Frontal cortex (tissue), 2 donors: ENCODE measurements around the gene CENPM.

GRCh38 chr22:41862581-41863318, 29.8 kb downstream of the SREBF2 start:
- RAMPAGE, long total RNA, result no peak

DNA sequence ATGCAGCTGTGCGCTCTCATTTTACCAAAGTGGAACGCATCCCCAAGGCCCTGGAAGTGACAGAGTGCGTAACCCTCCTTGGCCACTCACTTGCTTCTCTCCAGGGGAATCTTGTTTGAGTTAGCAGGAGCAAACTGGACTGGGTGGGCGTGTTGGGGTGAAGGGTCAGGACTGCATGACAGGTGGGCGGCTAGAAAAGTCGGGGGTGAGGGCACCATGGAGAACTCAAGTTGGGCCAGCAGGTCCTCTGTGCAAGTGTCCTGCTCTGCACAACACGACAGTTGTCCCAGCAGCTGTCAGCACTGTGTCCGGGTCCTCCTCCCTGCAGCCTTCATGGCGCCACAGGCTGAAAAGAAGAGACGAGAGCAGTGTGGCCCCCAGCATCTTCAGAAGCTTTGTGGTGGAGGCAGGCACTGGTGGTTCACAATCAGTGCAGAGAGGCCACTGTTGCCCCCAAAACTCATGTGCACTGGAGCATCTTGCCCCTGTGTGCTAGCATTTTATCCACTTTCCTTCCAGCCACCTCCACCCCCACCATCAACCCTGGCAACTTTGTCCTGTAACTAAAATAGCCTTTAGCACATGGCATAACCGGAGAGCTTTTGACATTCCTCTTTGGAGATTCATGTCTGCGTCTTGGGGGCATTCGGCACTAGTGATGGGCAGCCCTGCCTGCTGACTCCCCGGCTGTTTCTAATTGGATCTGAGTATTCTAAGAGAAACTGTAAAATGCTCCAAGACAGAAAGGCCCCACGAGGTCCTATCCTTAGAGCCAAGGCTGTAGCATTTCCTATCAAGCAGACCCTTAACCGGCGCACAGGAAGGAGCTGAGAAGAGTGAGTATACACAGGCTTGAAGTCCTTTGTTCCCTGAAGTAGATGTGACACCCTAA, 15.9 kb downstream of the SHISA8 start:
- RAMPAGE, long total RNA, result no peak

- RAMPAGE, long total RNA, result no peak
Observed at GRCh38 chr22:41899851-41900605, 14.8 kb downstream of the SHISA8 start.

DNA sequence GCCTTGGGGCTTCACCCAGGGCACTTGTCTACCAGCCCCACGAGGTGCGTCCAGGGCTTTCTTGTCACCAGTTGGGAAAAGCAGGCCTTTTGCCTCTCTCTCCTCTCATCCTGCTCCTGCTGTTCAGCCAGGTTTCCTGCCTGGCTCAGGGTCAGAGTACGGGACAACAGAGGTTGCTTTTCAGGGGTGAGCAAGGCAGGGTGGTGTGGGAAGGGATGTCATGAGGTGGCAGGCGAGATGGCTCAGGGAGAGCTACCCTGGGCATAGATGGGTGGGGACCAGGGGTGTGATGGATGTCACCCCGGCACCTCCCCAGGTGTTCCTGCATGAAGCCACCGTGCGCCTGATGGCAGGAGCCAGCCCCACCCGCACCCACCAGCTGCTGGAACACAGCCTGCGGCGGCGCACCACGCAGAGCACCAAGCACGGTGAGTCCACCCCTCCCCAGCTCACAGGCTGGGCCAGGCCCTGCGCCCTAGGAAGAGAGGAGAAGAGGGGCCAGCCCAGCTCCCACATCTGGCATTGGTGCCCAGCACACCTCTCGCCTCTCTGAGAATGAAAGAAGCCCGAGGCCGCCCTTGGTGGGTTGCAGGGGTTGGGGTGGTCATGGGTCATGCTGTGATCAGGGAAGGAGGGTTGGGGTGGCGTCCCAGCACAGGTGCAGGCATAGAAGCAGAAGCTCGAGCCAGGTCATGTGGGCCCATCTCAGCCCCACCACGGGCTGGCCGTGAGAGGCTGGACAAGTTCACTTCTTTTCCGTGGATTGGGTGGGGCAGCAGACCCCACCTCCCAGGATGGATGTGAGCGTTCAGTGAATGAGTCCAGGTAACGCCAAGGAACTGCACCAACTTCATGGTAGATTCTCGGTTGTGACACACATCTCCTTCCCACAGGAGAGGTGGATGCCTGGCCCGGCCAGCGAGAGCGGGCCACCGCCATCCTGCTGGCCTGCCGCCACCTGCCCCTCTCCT, 10.0 kb downstream of the SHISA8 start:
- RAMPAGE, long total RNA, result no peak

DNA sequence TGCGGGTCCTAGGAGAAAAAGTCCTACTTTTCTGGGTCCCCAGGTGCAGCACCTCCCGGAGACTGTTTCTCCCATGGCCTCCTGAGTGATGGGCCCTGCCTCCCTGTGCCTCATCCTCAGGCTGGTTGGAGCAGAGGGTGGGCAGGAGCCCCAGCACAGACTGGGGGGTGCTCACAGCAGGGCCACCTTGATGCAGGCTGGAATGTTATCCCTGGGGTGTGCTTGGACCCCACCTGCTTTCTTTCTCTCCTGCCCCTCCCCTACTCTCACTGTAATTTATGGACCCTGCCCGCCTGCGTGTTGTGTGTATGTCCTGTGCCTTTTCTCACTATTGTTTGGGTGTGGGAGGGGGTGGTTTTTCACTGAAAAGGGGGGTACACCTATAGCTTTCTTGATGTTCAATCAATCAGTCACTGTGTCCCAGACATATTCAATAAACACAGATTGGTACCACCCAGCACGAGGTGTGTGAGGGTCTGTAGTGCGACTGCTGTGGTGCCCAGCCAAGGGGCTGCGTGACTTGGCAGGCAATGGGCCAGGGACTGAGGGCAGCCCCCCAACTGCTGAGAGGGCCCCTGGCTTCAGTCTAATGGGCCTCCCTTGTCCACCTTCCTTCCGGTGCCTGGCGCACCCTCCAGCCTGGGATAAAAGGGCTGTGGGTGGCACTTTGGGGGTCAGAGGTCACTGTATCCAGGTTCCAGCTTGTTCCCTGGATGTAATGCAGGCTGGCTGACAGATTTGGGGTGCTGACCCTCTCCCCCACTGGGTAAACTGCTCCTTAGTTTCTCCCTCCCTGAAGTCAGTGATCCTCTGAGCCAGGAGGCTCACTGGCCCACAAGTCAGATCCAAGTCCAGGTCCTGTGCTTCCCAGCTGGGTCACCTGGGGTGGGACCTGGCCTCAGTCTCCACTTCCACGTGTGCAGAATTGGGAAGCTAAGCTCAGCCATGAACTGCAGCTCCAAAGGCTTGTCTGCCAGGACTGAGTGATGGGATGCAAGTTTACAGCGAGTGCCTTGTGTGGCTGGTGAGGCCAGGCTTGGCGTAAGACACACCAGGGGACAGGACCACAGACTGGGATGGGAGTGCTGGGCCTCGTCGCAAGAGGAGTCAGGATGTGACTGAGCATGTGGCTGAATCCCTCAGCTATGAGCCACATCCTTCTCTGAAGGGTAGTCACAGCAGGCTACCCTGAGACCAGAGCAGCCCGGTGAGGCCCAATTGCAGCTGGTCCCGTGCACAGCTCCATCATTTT, 7.6 kb downstream of the SHISA8 start:
- RAMPAGE, long total RNA, result no peak

- RAMPAGE, long total RNA, result no peak
Observed at GRCh38 chr22:41946642-41947529, at the start of gene CENPM. Gene CENPM (minus strand): TSS chr22:41947152.

GRCh38 chr22:42067417-42067916, 3.1 kb downstream of the NAGA start:
- RAMPAGE, long total RNA, result no peak

- RAMPAGE, long total RNA, result no peak
Observed at GRCh38 chr22:42080328-42080843, 886 bp downstream of the SMDT1 start.

GRCh38 chr22:42090858-42091329, 322 bp upstream of the NDUFA6 start:
- RAMPAGE, long total RNA, result no peak

- RAMPAGE, long total RNA, result no peak
Observed at GRCh38 chr22:42127726-42128597, 2.6 kb downstream of the CYP2D6 start.

GRCh38 chr22:42282202-42282770, 11.8 kb upstream of the TCF20 start:
- RAMPAGE, long total RNA, result no peak

- RAMPAGE, long total RNA, result no peak
Observed at GRCh38 chr22:42375866-42376518, 56.2 kb downstream of the NFAM1 start.

DNA sequence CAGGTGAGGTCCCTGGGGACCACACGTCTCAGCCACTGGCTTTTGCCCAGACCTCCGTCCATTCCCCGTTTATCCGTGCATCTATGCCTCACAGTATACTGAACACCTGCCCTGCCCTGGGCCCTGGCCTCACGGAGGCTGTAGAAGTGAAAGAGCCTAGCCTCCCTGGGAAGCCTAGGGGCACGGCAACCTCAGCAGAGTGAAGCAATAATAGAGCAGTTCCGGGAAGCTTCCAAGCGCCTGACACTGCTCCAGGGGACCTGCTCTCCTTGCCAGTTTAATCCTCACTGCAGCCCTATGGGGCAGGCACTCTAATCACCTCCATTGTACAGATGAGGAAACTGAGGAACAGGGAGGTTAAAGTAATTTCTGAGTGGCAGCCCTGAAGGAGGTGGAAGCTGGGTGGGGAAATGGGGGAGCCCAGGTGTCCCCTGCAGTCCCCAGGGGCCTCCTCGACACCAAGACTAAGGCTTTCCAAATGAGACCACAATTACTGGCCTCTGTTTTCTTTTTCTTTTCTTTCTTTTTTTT, 2.7 kb upstream of the NFAM1 start:
- RAMPAGE, long total RNA, result no peak

DNA sequence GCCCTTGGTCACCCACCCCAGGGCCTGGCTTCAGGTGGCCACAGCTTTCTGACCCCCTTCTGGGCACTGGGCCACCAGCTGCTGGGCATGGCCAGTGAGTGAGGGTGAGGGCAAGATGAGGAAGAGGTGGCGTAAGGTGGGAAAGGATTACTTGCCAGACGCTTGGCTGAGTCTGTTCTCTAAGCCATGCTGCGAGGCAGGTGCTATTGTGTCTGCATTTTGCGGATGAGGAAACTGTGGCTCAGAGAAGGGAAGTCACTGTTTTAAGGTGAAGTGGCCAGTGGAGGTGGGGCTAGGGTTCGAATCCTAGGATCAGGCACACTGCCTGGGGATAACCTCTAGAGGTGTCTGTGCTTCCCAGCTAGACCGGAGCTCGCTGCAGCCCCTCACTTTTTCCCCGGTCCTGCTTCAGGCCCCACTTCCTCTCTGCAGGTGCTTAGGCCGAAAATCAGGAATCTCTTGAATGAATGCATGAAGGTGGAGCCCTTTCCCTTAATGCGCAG, 7.9 kb upstream of the NFAM1 start:
- RAMPAGE, long total RNA, result no peak

DNA sequence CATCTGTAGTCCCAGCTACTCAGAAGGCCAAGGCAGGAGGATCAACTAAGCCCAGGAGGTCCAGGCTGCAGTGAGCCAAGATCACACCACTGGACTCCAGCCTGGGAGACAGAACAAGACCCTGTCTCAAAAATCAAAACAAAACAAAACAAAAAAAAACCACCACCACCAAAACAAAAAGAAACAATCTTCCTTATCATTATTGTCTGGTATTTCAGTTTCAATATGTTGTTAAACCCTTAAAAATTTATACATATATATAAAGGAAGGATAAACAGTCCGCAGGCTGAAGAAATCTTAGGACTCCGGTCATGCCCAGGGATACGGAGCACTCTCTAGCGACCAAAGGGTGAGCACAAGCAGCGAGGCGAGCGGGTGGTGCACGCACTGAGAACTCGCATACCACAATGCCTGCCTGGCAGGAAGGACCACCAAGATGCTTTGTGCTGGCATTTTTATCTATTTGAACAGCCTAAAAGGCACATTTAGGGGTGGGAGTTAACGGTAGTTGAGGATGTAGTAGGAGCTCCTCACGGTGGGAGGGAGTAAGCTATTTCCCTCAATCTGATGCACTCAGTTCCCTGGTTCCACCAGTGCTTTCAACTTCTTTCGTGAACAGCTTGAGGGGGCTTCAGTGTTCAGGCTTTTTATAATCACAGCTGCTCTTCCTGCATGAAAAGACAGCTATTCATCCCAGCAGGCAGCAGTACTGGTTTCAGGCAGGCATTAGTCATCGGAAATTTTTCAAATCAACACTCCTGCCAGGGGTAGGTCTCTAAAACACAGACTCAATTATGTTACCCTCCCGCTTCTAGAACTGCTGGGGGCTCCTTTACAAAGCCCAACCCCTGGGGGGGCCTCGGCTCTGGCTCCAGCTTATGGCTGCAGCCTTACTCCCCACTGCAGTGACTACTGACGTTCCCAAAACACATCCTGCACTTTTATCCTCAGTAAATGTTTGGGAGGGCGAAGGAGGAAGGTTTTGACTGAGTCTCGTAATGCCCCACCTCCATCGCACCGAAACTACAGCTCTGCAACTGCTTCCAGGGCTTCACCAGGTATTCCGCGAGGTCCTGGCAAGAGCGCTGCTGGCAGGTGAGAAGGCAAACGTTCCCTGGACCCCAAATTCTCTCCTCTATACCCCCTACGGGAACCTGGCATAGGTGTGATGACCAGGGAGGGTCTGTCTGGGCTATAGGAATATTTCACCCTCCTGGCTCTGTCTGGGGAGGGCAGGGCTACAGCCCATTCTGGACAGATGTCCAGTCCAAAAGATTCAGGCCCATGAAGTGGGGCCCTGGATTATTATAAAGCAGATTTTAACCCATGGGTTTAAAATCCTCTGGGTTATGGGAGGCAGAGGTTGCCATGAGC, 5.9 kb downstream of the POLDIP3 start:
- RAMPAGE, long total RNA, result no peak

GRCh38 chr22:42612638-42613326, 1.9 kb downstream of the POLDIP3 start:
- RAMPAGE, long total RNA, result no peak

DNA sequence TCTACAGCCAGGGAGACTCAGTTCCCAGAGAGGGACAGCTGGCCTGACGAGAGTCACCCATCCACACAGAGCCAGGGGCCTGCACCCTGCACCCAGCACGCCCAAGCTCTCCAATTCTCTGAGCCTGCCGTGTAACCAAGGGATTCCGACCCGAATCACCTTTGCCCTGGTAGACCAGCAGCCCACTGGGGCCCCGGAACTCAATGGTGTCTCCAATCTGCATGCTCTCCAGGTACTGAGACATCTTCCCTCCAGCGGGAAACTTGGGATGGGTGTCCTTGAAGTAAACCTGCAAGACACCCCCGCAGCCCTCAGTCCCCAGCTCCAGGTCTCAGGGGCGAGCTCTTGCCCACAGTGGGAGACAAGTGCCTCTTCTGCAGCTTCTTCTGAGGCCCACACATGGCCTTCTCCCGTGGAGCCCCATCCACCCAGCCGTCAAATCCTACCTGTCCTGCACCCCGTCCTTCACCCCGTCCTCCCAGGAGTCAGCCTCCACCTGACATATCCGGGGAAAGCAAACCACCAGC, 12.3 kb downstream of the ATP5MGL start:
- RAMPAGE, long total RNA, result no peak

GRCh38 chr22:42644255-42644983, 4.0 kb upstream of the ATP5MGL start:
- RAMPAGE, long total RNA, result no peak

DNA sequence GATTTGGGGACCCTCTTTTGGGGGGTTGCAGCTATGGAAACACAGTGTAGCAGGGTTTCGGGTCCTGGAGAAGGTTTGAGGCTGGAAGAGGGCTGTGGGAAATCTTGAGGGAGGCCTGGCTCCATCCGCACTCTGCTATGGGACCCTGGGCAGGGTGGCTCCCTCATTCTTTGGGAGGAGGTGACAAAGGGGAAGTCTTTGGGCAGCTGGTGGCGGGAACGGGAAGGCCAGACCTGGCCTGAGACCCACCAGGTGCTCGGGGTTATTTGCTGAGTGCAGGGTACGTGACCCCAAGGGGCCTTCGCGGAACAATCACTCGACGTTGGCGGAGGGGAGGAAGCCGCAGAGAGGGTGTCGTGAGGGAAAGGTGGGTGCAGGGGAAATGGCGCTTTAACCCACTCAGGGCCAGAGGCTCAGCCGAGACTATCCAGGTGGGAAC, 1.1 kb downstream of the A4GALT start:
- RAMPAGE, long total RNA, result no peak

GRCh38 chr22:42769825-42770545, 49.3 kb upstream of the A4GALT start:
- RAMPAGE, long total RNA, result no peak